ENCODE measurements around the gene CCL26.

- PRO-cap, result no peak
Observed at GRCh38 chr7:74704955-74705372, 47.4 kb downstream of the GTF2I start.

GRCh38 chr7:74782864-74783146, 9.0 kb downstream of the NCF1 start:
- PRO-cap, result no peak

DNA sequence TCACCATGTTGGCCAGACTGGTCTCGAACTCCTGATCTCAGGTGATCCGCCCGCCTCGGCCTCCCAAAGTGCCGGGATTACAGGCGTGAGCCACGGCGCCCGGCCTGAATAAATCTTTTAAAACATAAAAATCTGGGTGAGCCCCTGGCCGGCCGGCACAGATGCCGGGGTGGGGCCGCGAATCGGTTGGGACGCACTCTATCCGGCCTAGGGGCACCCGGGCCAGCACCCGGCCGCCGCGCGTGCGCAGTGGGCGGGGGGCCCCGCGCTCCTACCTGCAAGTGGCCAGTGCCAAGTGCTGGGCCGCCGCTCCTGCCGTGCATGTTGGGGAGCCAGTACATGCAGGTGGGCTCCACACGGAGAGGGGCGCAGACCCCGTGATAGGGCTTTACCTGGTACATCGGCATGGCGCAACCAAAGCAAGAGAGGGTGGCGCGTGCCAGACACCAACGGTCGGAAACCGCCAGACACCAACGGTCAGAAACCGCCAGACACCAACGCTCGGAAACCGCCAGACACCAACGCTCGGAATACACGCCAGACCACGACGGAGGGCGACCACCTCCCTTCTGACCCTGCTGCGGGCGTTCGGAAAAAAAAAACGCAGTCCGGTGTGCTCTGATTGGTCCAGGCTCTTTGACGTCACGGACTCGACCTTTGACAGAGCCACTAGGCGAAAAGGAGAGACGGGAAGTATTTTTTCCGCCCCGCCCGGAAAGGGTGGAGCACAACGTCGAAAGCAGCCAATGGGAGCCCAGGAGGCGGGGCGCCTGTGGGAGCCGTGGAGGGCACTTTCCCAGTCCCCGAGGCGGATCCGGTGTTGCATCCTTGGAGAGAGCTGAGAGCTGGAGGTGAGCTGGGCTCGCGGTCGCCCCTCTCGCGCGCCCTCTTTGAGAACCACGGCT, 24.6 kb downstream of the SPDYE12 start:
- PRO-cap, result bidirectional peak, plus-strand start at position 820 of the sequence, minus-strand start at position 571 of the sequence

- PRO-cap, result no peak
Observed at GRCh38 chr7:75058260-75059061, 15.1 kb downstream of the RCC1L start.

GRCh38 chr7:75237398-75237906, 43.1 kb upstream of the SPDYE13 start:
- PRO-cap, result unidirectional peak, plus-strand start at chr7:75237773

DNA sequence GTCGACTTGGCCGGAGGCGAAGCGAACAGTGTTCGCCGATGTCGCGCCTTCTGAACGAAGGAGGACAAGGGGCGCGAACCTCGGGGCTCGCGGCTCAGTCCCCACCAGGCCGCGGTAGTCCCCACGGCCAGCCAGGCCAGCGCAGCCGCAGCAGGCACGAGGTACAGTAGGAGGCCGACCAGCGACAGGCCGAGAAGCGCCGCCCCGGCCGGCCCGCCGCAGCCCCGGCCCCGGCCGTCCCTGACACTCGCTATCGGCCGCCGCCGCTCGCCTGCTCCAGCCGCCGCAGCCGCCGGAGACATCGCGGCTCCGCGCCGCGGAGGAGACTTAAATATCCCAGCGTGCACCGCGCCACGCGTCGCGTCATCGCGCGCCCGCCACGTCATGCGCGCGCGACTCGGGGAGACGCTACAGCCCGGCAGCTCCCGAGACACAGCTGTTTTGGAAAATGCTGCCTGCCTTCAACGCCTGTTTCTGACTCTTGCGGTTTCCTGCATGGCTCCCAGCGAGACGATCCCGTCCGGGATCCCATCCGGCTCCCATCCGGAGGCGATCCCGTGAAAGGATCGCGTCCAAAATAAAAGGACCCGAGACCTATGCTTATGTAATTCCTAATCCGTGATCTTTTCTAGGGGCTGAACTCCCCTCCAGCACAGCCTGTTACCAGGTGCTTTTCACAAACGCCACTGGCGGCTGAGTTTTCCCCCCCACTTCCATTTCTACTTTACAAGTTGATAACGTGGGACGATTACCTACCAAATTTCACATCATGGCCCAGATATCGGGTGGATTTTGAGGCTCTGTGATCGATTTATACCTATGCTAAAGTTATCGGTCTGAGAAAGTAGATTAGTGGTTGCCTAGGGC, 43.4 kb downstream of the POM121C start:
- PRO-cap, result bidirectional peak, plus-strand start at position 469 of the sequence, minus-strand start at position 273 of the sequence

- PRO-cap, result no peak
Observed at GRCh38 chr7:75515695-75516416, 23.7 kb downstream of the SPDYE5 start.

GRCh38 chr7:75546676-75547285, 54.7 kb downstream of the SPDYE5 start:
- PRO-cap, result no peak

- PRO-cap, result no peak
Observed at GRCh38 chr7:75559577-75560306, 67.6 kb downstream of the SPDYE5 start.

DNA sequence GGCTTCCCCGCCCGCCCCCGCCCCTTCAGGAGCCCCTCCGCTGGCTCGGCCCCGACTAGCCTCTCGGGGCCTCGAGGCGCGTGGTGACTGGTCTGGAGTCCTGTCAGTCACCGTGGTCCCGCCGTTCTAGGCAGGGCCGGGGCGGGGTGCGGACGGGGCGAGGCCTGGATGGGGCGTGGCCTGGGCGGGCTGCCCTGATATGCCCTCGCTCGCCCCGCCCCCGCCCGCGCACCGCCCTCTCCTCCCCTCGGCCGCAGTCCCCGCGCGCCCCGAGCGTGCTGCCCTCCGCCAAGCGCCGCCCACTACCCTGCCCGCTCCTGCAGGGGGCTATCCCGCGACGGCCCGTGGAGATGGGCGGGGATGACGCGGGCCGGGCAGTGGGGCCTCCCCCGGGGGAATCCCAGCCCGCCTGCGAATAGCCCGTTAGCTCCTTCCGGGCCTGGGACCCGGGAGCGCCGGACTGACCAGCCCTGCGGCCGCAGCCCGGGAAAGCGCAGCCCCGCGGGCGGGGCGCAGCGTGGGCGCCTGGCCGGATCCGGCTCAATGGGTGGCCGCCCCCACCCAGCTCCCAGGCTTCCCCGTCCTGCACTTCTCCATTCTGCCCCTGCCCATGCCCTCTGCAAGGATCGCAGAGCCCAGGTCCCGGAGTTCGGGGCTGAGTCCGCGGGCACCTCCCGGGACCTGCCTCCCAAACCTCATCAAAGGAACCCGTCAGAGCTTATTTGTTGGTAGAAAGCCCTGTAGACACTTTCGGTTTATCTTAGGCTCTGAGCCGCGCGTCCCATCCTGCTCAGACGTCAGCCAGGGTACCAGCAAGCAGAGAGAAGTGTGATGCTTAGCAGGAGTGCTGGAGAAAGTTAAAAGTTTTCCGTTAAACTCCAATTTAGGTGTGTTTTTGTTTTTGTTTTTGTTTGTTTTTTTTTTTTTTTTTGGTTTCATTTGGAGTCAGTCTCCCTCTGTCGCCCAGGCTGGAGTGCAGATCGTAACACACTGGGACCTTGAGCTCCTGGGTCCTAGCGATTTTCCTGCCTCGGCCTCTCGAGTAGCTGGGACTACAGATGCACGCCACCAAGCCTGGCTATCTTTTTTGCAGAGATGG, 692 bp upstream of the HIP1 start:
- PRO-cap, result bidirectional peak, plus-strand start at position 231 of the sequence, minus-strand start outside the sequence; bidirectional peak, plus-strand start at position 426 of the sequence, minus-strand start at position 462 of the sequence

- PRO-cap, result no peak
Observed at GRCh38 chr7:75772070-75772516, at the start of gene CCL26. TSS of gene CCL26 (minus strand) at chr7:75772211.

- PRO-cap, result no peak
Observed at GRCh38 chr7:75788119-75788690, 16.2 kb upstream of the CCL26 start.

DNA sequence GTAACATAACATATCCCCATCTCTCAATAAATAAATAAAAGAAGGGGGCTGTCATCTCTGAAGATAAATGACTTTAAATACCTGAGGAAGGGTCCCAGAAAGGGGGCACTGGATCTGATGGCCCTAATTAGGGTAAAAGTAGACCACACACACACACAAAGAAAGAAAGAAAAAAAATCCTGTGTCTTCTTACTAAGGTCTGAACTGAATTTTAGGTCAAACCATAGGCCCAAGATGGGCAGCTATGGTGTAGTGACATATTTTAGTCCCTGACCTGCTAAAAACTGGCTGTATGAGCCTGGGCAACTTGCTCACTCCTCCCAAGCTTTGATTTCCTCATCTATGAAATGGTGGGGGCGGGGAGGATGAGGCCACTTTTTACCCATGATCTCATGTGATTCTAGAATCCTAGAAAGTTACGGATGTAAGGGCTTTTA, 6.0 kb upstream of the CCL24 start:
- PRO-cap, result no peak

DNA sequence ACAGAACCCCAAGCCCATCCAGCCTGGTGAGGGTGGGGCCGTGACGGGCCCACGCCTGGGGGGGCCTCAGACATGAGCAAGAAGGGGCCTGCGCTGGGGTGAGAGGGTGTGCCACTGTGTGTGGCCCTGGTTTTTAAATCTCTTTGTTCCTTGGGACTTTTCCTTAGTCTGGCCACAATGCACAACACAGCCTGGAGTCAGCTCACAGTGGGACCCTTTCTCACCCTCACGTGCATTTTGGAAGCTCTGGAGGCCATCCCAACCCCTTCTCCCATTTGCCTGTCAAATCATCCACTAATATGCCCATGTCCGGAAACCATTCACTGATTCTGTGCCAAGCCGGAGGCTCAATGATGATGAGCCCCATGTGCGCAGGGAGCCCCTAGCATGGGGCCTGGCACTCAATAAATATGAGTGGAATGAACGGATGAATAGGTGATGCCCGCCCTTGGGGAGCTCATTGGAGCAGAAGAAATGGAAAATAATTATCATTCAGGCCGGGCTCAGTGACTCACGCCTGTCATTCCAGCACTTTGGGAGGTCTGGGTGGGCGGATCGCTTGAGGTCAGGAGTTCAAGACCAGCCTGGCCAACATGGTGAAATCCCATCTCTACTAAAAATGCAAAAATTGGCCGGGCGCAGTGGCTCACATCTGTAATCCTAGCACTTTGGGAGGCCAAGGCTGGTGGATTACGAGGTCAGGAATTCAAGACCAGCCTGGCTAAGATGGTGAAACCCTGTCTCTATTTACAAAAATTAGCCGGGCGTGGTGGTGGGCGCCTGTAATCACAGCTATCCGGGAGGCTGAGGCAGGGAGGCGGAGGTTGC, 10.9 kb downstream of the RHBDD2 start:
- PRO-cap, result no peak

DNA sequence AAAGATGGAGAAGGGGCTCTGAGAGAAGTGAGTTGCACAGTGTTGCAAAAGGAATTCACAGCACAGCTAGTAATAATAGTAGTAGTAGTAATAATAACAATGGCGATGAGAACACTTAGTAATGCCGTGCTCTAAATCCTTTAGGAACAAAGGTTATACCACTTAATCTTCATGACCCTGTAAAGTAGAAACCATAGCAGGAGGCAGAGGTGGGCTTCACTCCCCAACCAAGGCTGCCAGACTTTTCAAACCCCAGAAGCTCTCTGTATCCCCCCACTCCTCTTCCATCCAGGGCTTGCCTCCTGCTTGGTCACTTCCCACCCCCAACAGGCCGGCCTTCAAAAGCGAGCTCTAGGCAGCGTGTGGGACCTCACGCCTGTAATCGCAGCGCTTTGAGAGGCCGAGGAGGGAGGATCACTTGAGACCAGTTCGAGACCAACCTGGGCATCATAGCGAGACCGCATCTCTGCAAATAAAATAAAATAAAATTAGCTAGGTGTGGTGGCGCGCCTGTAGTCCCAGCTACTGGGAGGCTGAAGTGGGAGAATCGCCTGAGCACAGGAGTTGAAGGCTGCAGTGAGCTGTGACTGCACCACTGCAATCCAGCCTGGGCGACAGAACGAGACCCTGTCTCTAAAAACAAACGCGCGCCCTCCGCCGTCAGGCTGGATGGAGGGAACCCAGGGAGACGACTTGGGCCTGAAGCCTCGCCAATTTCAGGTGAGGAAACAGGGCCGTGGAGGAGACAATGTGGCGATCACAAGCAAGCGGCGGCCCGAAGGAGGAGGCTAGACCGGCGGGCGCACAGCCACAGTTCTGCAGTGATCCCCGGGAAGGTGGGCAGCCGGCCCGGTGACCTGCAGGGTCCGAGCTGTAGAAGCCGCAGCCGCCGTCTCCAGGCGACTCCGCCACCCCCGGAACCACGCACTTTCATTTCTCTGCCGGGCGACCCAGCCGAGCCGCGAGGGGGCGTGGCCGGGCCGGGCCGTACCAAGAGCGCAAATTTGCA, 647 bp upstream of the POR start:
- PRO-cap, result bidirectional peak, plus-strand start outside the sequence, minus-strand start at position 909 of the sequence

DNA sequence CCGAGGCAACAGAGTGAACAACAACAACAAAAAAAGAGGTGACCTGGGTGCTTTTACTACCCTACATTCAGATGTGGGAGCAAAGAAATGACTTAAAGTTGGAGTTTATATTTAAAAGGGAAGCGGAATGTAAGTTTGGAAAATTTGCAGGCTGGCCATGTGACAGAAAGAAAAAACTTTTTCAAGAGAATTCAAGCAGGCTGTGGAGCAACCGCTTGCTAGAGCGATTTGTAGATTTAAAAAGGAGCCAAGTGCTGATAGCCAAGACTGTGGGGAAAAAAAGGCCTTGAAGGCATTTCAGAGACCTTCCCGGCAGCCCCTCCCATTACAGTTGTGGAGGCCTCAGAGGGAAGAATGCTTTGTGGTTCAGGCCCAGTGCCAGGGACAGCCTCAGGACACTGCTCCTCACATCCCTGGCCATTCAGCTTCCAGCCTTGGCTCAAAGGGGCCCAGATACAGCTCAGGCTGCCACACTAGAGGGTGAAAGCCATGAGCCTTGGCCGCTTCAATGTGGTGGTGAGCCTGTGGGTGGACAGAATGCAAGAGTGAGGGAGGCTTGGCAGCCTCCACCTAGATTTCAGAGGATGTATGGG, 19.4 kb downstream of the POR start:
- PRO-cap, result no peak

DNA sequence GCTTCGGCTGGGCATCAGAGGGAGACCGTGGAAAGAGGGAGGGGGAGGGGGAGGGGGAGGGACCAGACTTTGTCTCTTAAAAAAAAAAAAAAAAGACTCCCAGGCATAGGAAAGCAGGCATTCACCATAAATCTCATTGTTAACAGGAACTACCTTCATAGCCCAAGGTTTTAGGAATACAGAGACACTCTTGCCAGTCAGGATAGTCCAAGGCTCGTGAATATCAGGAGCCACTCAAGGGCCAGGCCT, 38.2 kb downstream of the POR start:
- PRO-cap, result no peak

GRCh38 chr7:75965801-75967096, 28.1 kb downstream of the TMEM120A start:
- PRO-cap, result no peak

- PRO-cap, result no peak
Observed at GRCh38 chr7:75971251-75971838, 23.1 kb downstream of the TMEM120A start.

DNA sequence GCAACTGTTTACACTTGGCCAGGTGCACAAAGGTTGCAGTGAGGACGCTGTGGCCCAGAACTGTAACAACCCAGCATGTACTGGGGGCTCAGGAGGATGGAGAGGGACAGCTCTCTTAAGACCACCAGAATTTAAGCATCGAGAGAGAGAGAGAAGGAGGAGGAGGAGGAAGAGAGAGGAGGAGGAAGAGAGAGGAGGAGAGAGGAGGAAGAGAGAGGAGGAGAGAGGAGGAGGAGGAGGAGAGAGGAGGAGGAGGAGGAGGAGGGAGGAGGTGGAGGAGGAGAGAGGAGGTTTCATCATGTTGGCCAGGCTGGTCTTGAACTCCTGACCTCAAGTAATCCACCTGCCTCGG, 11.2 kb upstream of the TMEM120A start:
- PRO-cap, result no peak

Measured in Calu3 (cell line).